ENCODE measurements around a stretch of chr5.

DNA sequence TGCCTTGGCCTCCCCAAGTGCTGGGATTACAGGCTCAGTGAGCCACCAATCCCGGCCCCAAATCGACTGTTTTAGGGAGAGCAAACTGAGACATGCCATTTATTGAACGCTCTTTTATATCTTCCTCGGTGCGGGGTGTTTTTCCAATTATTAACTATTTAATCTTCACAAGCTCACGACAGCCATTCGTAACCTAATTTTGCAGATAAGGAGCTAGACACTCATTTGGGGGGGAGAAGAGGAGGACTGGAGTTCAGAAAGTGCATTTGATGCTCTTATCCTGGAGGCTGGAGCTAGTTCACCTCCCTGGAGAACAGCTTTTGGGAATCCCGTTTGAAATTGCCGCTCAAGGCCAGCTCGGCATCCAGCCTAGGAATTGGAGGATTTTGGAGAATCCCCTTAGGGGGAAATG is 1.5 kb upstream of the CNOT8 start:
- PRO-cap = no peak

DNA sequence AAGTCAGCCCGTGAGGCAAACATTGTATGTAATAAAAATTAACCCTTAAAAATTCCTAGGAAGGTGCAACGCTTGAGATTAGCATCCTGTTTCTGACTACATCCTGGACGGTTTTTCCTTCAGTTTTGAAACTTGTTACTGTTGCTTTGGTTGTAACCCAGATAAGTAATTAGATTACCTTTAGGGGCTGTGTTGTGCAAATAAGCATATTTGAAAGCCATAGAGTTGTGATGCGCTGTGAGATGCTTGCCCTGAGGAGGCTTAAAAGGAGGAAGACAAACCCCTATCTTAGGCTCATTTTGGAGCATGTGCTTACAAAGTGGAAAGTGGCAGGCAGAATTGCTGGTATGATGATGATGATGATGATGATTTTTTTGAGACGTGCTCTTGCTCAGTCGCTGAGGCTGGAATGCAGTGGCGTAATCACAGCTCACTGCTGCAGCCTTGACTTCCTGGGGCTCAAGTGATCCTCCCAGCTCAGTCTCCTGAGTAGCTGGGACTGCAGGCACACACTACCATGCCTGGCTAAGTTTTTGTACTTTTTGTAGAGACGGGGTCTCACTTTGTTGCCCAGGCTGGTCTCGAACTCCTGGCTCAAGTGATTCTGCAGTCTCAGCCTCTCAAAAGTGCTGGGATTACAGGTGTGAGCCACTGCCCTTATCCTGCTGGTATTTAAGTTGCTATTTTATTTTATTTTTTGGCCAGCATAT is 1.7 kb downstream of the CNOT8 start:
- PRO-cap = no peak

DNA sequence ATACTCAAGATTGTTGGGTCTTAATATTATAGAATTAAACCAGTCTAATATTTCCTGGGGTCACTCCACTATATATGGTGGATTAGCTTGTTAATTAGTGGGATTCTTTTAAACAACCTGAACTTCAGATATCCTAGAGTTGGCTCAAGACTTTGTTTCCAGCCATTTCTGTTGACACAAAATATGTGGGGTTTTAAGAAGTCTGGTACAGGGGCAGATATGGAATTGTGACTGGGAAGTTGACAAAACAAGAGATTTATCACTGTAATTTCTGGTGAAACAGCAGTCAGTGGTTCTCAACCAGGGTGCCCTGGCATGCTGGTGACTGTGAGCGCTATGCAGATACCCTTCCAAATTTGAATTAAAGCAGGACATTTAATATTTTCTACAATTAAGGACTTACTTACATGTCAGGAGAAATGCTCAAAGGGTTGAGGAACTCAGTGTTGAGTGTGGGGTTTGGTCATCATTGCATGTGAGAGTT is 18.6 kb downstream of the CNOT8 start:
- PRO-cap = no peak

DNA sequence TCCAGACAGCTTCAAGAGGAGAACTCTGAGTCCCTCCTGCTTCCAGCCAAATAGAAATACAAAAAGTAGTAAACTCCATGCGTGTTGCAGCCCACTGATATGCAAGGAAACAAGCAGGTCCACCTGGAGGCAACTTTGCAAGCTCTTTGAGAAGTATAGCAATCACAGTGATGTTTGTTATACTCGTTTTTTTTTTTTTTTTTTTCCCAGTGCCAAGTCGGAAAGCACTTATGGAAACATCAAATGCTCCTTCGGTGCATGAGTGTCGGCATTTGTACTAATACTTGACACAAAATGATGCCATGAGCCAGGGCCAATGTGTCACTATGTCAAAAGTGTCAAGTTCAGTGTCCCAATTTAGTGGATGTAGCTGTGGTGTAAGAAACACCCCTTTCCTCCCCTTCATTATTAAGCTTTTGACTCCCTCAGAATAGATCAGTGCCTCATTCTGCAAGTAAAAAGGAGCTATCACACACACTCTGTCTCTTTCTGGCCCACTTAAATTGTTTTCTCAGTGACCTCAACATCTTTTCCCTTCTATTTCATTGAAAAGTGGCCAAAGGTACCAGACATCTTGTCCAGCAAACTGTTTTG is 594.0 kb upstream of the SGCD start:
- PRO-cap = no peak

- PRO-cap = no peak
These were observed 232.9 kb upstream of the SGCD start for GRCh38 chr5:156093959-156094522.

- PRO-cap = no peak
These were observed 55.5 kb upstream of the SGCD start for GRCh38 chr5:156271455-156271953.

GRCh38 chr5:157203385-157203885 is 22.8 kb downstream of the ITK start:
- PRO-cap = no peak

GRCh38 chr5:157284469-157284893 is 18.6 kb downstream of the CYFIP2 start:
- PRO-cap = no peak

DNA sequence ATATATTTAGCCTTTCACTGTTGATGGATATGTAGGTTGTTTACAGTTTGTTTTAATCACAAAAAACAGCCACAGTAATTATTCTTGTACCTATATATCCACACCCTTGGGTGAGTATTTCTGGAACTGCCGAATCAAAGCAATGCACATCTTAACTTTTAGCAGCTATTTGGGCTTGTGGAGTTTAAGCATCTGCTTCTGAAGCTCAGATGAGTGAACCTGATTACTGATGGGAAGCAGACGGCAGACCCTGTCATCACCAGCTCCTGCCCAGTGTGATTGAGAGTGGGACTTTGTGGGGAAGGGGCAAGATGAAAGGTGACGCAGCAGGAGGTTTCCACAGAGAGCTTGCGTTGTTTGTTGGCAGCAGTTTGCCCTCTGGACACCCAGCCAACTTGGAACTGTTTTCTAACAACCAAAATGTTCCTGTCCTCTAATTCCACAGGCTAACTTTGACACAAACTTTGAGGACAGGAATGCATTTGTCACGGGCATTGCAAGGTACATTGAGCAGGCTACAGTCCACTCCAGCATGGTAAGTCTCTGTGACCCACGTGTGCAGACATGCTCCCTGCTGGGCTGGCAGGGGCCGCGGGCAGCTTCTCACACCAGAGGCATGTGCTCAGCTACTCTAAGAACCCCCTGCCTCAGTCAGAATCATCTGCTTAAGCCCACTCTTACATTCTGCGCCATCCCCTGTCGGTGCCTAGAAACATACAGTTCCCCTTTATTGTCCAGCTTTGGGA is 20.8 kb downstream of the CYFIP2 start:
- PRO-cap = no peak

DNA sequence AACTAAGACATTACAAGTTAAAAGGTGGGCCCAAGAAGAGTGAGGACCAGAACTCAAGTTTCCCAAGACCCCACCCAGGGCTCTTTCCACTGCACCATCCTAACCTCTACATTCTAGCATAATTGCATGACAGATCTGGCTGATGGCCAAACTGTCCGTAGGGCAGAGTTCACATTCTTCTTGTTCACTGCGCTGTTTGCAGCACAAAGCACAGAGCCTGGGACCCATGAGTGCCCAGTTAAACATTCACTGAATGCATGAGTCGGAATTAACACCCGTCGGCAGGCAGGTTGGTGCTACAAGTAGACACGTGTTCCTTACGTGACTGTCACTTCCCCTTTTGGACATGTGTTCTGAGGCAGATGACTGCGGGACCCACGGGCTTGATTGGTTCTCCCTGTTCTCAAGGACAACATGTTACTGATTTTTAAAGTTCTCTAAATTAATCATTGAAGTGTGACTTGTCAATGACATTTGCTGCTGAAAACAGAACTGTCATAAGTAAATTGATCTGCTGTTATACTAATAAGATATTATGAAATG is 25.4 kb downstream of the CYFIP2 start:
- PRO-cap = no peak

GRCh38 chr5:157311311-157312048 is 34.0 kb downstream of the FNDC9 start:
- PRO-cap = no peak

GRCh38 chr5:157315194-157315612 is 30.3 kb downstream of the FNDC9 start:
- PRO-cap = no peak

DNA sequence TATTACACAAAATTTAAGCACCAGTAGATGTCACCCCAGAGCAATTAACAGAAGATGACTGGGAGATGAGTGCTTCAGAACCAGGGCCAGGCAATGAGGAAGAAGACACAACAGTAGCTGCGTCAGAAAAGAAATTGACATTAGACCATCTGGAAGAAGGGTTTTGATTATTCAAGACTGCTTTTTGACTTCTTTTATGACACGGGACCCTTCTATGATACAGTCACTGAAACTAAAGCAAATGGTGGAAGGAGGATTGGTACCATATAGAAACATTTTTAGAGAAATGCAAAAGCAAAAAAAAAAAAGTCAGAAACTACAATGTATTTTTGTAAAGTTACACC is 28.1 kb upstream of the NIPAL4 start:
- PRO-cap = no peak

GRCh38 chr5:157481234-157481850 is 21.3 kb downstream of the NIPAL4 start:
- PRO-cap = no peak

DNA sequence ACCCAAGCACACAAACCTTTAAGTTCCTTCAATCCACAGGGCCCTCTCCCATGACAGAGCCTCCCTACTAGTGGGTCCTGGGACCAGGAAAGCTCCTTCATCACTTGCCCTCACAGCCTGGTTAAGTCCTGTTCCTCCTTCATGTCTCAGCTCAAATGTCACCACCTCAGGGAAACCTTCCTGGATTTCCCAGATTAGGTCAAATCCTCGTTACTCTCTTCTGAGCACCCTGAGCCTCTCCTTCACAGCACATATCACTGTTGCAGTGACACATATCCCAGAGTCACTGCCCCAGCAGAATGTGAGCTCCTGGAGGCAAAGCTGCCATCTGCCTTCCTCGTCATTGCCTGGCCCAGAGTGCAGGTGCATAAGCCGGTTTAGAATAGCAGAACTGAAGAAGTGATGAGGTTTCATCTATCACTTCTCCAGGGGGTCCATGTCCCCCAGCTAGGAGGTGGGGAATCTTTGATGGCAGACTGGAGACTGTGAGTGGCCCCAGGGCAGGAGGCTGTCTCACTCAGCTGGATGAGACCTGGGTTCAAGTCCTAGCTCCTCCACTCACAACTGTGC is 25.7 kb downstream of the NIPAL4 start:
- PRO-cap = no peak

GRCh38 chr5:157487205-157487904 is 27.3 kb downstream of the NIPAL4 start:
- PRO-cap = no peak

- PRO-cap = no peak
These were observed 41.3 kb downstream of the NIPAL4 start for GRCh38 chr5:157501183-157501819.

DNA sequence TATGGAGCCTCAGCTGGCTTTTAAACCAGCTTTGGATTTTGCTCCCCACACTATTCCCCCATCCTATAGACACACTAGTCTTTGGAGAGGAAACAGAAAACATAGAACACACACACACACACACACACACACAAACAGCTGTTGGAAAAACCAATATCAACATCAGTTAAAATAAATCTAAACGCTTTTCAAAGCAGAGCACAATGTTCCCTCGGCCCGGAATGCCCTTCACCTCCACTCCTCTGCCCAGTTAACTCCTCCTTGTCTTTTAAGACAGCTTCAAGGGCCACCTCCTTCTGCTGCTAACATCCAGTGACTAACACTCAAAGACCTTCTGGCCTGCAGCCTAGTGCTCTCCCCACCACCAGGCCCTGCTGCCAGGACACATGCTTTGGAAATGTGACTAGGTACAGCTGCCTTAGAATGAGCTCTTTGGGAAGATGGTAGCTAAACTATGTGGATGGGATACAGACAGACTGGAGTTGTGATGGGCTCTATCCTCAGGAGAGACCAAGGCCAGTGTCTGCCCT is 56.9 kb downstream of the NIPAL4 start:
- PRO-cap = no peak

DNA sequence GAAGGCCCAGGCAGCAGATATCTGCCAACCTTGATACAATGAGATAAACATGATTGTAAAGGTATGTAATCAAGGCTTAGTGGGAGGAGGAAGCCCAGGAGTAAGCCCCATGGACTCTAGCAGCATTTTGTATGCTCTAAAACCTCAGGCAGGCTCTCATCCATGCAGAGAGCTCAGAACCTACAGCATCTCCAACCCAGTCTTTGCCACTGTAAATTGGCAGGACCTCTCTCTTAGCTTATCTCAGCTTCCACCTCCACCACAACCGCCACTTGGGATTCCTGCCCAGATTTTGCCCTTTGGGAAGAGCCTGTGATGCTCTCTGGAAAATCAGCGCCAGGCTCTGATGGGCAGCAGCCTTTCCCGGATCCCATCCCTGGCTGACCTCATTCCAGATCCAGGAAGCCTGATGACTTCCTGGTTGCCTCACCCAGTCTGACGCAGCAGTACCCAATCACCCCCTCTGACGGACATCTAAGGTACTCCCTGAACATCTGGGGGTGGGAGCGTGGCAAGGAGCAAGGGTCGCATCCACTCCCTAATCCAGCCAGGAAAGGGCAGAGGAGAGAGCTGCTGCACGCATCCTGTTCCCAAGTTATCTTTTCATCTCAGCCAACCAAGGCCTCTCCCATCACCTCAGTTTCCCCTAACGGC is 54.2 kb downstream of the ADAM19 start:
- PRO-cap = no peak

DNA sequence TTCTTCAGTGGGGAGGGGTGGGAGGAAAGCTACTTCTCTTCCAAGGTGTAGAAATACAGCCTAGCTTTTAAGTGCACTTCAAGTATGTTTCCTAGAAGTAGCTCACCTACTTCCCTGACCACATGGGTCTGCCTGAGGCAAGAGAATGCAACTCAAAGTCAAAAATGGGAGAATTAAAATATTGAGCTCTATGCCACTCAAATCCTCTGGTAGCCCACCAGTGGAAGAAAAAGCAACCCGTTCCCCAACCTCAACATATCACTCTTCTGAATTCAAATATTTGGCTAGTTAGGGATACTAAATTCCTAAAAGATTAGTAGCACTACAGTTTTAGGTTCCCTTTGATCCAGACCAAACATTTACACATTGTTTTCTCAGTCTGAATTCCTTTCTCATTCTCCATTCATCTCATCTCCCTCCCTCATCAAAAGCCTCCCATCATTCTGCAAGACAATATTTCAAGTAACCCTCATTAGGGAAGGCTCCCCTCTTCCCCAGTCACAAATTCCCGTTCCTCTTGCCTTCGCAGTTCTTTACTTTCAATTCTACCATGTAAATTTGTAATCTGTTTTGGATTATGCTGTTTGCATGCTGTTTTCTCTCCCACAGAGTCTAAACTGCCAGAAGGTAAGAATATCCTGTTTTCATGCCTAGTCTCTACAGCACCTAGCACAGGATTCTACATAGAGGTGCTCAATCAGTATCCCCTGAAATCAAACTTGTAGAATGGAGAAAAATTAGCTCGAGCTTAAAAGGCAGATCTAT is 26.3 kb downstream of the ADAM19 start:
- PRO-cap = no peak